ENCODE results near the genes F2, RAPSN, KBTBD4 and PTPRJ.

GRCh38 chr11:46357170-46358153 lies 10.2 kb downstream of the DGKZ start:
- PRO-cap, 3 experiments = no peak in any of the 3 experiments
- RAMPAGE, long total RNA, 2 experiments = no peak in any of the 2 experiments
- RRBS = no CpG with 5 or more reads among the region's 18 CpGs

DNA sequence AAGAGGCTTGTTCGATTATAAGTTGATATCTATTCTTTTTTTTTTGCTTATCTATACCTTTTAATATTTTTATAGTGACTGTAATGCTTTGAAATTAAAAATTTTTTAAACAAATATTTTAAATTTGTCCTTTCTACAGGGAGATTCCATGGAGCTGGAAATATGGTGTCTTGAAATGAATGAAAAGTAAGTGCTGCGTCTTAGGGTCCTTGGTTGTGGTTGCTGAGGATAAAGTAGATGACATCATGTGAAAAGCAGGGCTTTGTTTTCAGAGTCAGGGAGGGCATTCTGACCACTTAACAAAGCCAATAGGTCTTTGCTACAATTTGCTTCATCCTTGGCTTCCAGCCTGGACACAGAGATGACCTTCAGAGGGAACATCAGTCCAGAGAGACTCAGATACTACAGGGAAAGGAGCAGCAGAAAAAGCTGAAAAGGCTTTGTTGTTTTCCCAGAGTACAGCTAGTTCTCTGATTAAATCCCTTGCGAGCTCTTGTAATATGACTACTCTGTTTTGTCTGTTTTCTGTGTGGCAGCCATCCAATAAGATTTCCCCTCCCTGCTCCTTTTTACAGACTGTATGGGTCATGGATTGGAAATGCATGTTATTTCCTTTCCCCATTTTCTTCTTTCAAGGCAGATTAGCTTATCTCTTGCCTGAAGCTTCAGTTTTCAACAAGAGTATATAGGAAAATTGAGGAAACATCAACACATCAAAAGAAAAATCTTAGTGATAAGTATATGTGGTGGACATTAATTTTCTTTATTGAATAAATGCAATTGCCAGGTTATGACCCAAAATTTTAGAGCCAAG lies 31.9 kb downstream of the ATG13 start:
- PRO-cap, 3 experiments = peak in 2 of 3 experiments; most common plus-strand start position 398 of the sequence (in 2); most common minus-strand start position 224 of the sequence (in 2)
- RAMPAGE, long total RNA, 2 experiments = no peak in any of the 2 experiments
- RRBS = no CpG with 5 or more reads among the region's 3 CpGs

GRCh38 chr11:46698516-46699119 lies 1.8 kb downstream of the ARHGAP1 start:
- PRO-cap, 3 experiments = no peak in any of the 3 experiments
- RAMPAGE, long total RNA, 2 experiments = no peak in any of the 2 experiments
- RRBS = no CpG with 5 or more reads among the region's 1 CpG

GRCh38 chr11:46718907-46719444 lies at the start of gene F2:
TSS of gene F2 (plus strand) at chr11:46719213.
- PRO-cap, 3 experiments = no peak in any of the 3 experiments
- RAMPAGE, long total RNA, 2 experiments = no peak in any of the 2 experiments
- RRBS = no CpG with 5 or more reads among the region's 9 CpGs

DNA sequence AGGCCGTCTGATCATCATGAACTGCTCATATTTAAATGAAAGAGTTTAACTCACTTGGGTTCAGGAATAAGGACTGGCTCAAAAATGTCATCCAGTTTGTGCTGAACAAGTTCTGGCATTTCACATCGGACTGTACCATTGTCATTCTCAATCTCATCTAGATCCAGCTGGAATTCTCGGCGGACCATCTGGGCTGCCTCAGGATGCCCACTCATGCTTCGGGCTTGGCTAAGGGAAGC lies 40.1 kb downstream of the F2 start:
- PRO-cap, 3 experiments = no peak in any of the 3 experiments
- RAMPAGE, long total RNA, 2 experiments = no peak in any of the 2 experiments
- RRBS = no CpG with 5 or more reads among the region's 5 CpGs

- PRO-cap, 3 experiments = no peak in any of the 3 experiments
- RAMPAGE, long total RNA, 2 experiments = no peak in any of the 2 experiments
- RRBS = no CpG with 5 or more reads among the region's 1 CpG
Observed at GRCh38 chr11:46885993-46886288, 32.4 kb downstream of the LRP4 start.

DNA sequence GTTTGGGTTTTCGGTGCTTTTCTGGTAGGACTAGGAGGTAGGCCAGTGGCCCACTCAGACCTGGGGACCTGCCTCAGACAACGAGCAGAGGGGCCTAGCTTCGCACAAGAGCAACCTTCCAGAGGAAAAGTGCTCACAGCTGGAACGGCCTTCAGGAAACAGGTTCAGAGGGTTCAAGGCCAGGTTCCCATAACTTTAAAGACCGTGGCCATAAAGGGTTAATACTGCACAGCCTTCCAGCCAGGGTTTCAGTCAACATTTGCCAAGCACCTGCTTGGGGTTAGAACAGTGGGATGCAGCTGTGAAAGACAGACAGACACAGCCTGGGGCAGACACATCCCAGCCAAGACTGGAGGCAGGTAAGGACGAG lies 14.4 kb downstream of the ARFGAP2 start:
- PRO-cap, 3 experiments = no peak in any of the 3 experiments
- RAMPAGE, long total RNA, 2 experiments = no peak in any of the 2 experiments
- RRBS = no CpG with 5 or more reads among the region's 6 CpGs

GRCh38 chr11:47186491-47186857 lies 240 bp upstream of the PACSIN3 start:
- PRO-cap, 3 experiments = peak in 3 of 3 experiments; most common plus-strand start chr11:47186515 (in 1)
- RAMPAGE, long total RNA, 2 experiments = no peak in any of the 2 experiments
- RRBS = no CpG with 5 or more reads among the region's 29 CpGs

DNA sequence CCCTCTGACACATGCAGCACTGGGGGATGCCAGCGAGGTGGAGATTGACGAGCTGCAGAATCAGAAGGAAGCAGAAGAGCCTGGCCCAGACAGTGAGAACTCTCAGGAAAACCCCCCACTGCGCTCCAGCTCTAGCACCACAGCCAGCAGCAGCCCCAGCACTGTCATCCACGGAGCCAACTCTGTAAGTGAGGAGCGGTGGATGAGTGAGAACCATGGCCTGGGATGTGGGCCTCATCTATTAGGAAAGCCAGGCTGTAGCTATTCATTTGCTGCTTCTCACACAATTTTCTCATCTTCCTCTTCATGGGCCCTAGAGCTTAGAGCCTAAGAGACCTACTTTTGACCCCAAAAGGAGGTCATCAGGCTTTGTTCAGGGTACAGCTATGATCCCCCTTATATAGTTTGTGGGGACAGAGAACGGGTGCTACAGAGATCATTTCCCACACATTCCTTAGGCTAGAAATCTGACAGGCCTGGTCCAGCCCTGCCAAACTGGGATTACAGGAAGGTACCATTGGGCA lies 26.6 kb downstream of the NR1H3 start:
- PRO-cap, 3 experiments = no peak in any of the 3 experiments
- RAMPAGE, long total RNA, 2 experiments = no peak in any of the 2 experiments
- RRBS = no CpG with 5 or more reads among the region's 6 CpGs

DNA sequence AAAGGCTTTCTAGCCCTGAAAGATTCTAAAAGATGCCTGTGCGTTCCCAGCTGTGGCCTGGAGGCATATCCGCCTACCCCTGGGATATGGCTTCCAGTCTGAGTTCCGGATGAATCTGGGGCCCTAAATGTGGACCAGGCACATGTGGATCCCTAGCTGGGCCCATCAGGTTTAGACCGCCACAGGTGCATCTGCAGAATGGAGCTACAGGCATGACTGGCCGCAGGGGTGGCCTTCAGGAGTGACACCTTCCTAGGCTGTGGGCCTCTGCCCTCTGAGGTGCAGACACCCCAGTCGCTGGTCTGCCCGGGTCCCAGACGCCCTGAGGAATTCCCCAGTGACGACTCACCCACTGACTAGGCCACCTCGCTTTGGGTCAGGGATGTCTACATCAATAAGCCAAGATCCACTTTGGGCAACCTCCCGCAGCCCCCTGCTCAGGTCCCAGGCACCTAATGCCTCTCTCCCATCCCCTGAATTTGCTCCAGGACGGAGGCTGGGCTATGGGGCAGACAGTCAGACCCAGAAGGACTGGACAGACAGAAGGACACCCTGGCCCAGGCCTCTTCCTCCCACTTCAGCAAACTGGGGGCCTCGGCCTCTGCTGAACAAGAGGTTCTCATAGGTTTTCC lies 3.9 kb downstream of the SPI1 start:
- PRO-cap, 3 experiments = no peak in any of the 3 experiments
- RAMPAGE, long total RNA, 2 experiments = no peak in any of the 2 experiments
- RRBS = no CpG with 5 or more reads among the region's 13 CpGs

GRCh38 chr11:47387779-47388593 lies 9.6 kb upstream of the SPI1 start:
- PRO-cap, 3 experiments = no peak in any of the 3 experiments
- RAMPAGE, long total RNA, 2 experiments = no peak in any of the 2 experiments
- RRBS = no CpG with 5 or more reads among the region's 10 CpGs

DNA sequence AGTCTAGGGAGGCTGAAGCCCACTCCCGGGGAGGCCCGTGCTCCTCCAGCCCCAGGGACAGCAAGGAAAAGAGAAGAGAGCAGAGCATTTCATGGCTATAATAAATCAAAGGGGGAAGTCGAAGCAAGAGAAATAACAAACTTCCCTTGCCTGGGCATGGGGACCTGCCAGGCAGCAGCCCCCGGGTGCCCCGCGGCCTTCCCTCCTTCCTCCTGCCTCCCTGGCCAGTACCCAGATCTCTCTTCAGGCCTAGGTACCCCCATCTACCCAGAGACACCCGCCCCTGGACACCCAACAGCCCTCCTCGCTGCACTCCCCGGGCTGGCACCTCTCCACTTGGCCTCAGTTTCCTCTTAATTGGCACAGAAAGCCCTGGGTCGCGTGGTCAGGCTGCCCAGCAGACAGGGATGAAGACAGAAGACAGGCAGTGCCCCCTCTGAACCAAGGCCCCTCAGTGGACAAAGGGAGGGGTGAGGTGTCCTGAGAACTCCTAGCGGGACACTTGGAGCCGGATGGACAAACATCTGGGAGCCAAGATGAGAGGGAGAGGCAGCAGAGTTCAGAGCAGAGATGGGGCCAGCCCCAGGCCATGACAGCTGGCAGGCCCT lies 12.8 kb upstream of the SLC39A13 start:
- PRO-cap, 3 experiments = no peak in any of the 3 experiments
- RAMPAGE, long total RNA, 2 experiments = no peak in any of the 2 experiments
- RRBS = 60% methylated on average over 1 of the region's 13 CpGs

- PRO-cap, 3 experiments = peak in 1 of 3 experiments; most common plus-strand start chr11:47407303 (in 1); most common minus-strand start chr11:47407020 (in 1)
- RAMPAGE, long total RNA, 2 experiments = start-site peak on the plus strand in 1 of 2 experiments, at chr11:47407134-47407299 at its widest, 62 reads per replicate
- RRBS = no CpG with 5 or more reads among the region's 14 CpGs
Observed at GRCh38 chr11:47406741-47407668, 1.4 kb upstream of the SLC39A13 start.

DNA sequence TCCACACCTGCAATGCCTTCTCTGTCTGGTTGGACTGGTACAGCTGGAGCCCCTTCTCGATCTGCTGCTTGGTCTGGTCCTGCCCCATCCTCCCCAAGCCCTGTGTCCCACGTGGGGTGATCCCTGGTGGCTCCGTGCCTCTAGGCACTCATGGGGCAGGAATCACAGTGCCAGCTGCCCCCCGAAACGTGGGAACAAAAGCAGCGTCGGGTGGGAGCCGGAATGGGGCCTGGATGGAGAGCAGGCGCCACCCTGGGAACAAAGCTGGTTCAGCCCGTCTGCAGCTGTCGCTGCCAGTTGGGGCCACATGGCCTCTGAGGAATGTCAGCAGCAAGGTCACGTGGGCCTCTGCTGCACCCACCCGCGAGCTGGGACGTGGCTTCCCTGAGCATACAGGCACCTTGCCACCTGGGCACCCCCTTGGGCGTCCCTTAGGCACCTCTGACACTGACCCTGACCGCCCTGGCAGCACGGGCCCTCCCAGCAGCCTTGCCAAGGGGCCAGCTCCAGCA lies at the start of gene RAPSN:
Gene RAPSN, minus strand, starts transcription at position 260 of the 512 bp plus-strand sequence.
- PRO-cap, 3 experiments = no peak in any of the 3 experiments
- RAMPAGE, long total RNA, 2 experiments = no peak in any of the 2 experiments
- RRBS = no CpG with 5 or more reads among the region's 18 CpGs

- PRO-cap, 3 experiments = peak in 3 of 3 experiments; most common plus-strand start chr11:47579081 (in 2); most common minus-strand start chr11:47578687 (in 2)
- RAMPAGE, long total RNA, 2 experiments = start-site peak on the plus strand in 2 of 2 experiments, at chr11:47579018-47579089 at its widest, 370 to 579 reads per replicate; start-site peak on the minus strand in 2 of 2 experiments, at chr11:47578644-47579011 at its widest, 31 to 221 reads per replicate
- RRBS = 0% methylated on average over 7 of the region's 75 CpGs
Observed at GRCh38 chr11:47578299-47579422, at the start of gene KBTBD4. TSS of gene KBTBD4 (minus strand) at chr11:47578970.

DNA sequence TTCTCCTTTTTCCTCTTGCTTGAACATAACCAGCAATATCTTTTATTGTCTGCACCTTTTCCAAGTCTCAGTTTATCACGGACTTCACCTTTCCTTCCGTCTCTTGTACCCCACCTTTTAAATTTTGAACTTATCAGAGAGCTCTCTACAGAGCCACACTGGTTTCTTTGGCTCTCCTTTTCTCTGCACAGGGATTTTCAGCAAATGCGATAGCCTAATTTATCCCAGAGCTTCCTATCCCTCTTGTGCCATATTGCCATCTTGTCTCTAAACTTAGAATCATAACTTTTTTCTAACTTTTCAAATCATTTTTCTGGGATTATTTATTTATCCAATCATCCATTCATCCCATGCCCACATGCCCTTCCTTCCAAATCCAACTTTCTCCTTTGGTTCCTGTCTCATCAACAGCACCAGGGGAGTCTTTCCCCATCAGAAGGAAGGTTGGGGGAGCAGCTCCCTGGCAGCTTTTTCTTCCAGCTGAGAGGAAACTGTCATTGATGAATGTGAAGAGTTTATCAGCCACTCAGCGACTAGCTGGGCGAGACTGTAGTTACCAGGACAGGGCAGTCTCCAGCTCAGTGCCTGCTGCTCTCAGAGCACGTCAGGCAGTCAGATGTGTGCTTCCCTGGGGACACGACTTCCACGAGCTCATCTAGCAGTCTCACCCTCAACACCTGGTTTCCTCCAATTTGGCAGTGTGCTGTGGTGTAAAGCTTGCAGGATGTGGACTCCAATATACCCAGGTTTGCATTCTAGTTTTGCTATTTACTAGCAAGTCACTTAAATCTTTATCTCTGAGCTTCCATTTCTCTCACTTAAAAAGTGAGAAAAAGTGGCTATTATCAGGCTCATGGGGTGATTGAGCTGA lies 12.4 kb upstream of the C1QTNF4 start:
- PRO-cap, 3 experiments = no peak in any of the 3 experiments
- RAMPAGE, long total RNA, 2 experiments = no peak in any of the 2 experiments
- RRBS = no CpG with 5 or more reads among the region's 8 CpGs

DNA sequence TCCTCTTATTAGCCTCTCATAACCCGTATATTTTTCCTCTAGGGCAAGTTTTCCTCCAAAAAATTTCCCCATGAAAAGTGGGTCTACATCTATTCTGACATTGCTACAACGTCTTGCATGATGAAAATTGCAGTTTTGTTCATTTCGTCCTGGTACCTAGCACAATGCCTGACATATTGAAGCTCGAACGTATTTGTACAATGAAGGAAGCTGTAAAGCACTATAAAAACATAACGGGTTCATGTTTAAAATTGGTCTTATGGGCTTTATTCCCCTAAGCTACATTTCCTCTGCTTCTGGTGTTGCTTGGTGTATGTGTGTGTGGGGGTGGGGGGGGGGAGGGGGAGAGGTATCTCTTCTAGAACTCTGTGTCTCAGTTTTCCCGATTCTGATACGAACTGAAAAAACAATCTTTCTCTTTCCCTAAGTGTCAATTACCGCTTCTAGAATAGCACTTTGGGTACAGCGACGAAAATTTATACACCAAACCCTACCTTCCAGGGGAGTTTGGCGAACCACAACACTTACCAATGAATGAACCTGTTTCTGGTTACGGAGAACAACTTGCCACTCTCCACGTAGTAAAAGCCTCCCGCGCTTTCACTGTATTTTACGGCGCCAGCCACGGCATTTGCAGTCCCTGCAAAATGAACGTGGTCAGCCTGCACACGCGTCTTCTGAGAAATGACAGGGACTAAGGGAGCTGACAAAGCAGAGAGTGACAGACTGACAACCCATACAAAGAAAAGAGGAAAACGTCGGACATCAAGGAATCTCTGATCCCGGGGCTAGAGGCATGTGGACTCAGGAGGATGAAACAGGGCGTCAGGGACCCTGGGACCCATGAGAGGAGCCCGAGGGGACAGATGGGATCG lies 593 bp downstream of the NUP160 start:
- PRO-cap, 3 experiments = no peak in any of the 3 experiments
- RAMPAGE, long total RNA, 2 experiments = no peak in any of the 2 experiments
- RRBS = no CpG with 5 or more reads among the region's 28 CpGs

DNA sequence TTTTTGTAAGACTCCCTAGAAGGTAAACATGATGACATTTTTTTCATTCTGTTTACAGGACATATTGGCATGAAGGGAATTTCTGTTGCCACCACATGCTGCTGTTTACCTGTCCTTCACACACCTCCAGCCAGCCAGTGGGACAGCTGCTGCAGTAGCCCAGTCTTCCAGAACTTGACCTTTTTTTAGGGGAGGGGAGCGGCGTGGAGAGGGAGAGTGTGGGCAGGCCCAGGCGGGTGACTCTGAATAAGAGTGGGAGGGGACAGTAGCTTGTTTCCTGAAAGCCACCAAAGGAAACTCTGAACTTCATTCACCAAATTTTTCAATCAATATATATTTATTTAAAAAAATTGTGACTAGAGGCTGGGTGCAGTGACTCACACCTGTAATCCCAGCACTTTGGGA lies 55.9 kb upstream of the PTPRJ start:
- PRO-cap, 3 experiments = no peak in any of the 3 experiments
- RAMPAGE, long total RNA, 2 experiments = no peak in any of the 2 experiments
- RRBS = no CpG with 5 or more reads among the region's 3 CpGs

- PRO-cap, 3 experiments = peak in 3 of 3 experiments; most common plus-strand start chr11:47980571 (in 3); most common minus-strand start chr11:47980329 (in 1)
- RAMPAGE, long total RNA, 2 experiments = no peak in any of the 2 experiments
- RRBS = 2% methylated on average over 87 of the region's 130 CpGs
Observed at GRCh38 chr11:47980073-47981033, at the start of gene PTPRJ. TSS of gene PTPRJ (plus strand) at chr11:47980559.

DNA sequence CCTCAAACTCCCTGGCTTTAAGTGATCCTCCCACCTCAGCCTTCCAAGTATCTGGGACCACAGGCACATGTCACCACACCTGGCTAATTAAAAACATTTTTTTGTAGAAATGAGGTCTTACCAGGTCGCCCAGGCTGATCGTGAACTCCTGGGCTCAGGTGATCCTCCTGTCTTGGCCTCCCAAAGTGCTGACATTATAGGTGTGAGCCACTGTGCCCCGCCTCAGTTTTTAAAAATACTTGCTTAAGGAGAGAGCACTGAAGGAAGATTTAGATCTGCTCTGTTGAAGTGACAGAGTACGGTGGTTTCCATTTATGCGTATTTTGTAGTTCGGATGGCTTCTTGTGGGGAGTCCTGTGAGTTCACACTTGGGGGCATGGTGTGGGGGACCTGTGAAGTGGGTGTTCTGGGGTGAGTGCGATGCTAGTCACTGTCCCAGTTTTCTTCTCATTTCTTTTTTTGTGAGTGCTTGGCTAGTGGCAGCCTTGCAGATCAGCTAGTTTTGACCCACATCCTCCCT lies 31.4 kb downstream of the PTPRJ start:
- PRO-cap, 3 experiments = no peak in any of the 3 experiments
- RAMPAGE, long total RNA, 2 experiments = no peak in any of the 2 experiments
- RRBS = no CpG with 5 or more reads among the region's 7 CpGs

Data from testis (tissue), 5 donors.